ENCODE results near the genes FAM217B, OSBPL2 and RPS21.

DNA sequence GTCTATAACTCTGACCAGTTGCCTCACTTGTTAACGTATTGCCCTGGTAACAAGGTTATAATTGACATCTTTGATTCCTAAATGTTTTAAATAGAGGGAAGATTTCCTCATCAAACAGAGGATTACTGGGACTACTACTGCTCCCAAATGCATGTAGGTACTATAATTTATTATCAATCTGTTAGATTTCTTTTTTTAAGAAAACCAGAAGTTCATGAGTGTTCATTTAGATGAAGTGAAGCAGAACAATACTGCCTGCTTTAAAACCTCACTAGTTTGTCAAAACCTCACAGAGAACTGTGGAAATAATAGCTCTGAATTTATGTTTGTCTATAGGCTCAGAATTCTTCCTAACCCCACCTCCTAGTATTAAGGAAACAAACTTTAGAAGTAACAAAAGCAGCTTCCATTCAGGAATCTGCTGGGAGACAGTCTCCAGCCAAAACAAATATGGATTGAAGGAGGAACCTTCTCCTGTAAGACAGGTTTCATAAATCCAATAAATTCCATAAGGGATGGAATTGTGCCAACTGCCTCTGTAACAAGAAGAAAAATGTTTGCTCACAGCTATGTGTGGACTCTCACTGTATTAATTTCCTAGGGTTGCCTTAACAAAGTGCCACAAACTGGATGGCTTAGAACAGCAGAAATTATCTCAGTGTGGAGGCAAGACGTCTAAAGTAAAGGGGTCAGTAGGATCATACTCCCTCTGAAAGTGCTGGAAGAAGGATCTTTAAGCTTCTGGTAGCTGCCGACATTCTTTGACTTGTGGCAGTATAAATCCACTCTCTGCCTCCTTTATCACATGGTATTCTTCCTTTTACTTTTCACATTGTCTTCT lies 7.6 kb downstream of the SYCP2 start:
- RRBS, result no CpG with 5 or more reads among the region's 3 CpGs

DNA sequence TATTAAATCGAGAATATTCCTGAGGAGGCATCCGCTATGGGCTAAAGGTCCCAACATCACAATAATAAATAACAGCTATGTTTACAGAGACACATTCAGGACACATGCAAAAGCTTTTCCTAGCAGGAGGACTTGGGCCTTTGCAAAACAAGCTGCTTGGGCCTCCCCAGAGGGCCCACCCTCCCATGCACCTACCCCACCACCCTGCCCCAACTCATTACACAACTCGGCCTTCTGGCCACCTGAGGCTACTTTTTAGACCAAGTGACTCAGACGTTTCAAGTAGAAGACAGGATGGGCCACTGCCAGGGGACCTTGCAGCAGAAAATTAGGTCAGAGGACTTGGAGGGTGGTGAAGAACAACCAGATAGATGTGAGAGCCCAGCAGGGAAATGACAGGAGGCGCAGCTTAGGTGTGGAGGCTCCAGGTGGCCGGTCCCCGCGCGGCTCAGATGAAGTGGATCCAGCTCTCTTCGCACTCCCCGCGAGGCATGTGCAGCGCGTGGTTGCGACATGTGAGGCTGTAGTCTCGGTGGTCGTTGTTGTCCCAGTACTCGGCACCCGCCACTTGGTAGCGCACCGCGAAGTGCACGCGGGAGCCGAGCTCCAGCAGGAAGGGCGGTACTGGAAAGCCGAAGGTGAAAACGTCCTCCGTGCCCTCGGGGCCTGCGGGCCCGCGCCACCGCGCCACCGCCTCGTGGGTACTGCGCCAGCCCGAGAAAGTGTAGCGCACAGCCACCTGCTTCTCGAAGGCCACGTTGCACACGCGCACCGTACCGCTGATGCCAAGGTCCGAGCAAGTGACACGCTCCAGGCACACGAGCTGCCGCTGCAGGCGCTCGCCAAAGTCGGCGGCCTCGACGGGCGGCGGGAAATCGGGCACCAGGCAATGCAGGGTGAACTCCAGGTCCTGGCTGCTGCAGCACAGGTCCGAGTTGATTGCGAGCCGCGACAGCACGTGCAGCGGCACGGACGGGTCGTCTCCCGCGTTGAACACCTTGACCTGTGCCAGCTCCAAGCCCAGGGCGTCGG lies 1.2 kb downstream of the PPP1R3D start:
- RRBS, result no CpG with 5 or more reads among the region's 72 CpGs

GRCh38 chr20:59940096-59941471 lies at the start of gene FAM217B:
TSS of gene FAM217B (plus strand) at chr20:59940389.
- RRBS, result 1% methylated on average over 22 of the region's 65 CpGs

DNA sequence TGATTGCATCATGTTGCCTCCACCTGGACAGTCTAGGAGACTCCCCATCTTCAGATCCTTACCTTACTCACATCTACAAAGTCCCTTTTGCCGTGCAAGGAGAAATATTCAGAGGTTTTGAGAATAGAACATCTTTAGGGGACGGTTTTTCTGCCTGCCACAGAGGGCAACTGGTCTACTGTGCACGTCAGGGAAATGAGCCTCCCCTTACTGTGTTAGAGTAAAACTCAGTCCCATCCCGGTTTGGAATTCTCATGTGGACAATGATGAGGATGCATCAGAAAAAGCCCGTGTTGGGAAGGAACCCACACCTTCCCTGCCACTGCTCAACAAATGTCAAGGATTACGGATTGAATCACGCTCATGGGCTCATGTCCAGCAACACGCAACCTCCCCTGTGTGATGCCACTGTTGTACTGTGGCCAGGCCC lies 459.7 kb upstream of the CDH4 start:
- RRBS, result no CpG with 5 or more reads among the region's 8 CpGs

DNA sequence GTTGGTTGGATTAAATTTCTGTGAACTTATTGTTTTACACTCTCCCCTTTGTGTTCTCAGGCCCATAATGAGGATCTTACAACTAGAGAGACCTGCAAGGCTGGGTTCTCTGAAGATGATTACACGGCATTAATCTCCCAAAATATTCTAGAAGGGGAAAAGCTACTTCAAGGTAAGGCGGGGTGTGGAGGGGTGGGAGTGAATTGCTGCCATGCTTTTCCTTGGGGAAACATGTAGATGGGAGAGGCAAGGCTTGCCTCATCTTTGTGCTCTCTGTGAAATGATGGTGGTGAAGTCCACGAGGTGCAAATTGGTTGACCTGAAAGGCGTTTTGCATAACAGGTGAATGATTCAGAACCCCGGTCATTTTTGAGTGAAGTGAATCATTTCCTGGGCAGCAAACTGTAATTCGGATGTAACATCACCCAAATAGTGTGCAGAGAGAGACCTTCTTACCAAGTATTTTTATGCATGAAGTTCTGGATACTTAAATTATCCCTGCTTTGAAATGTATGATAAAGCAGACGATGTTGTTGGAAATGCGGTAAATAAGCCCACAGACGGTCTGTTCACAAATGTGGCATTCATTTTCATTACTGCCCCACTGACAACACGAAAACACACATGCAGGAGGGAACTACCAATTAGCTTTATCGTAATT lies 2.8 kb downstream of the CDH4 start:
- RRBS, result no CpG with 5 or more reads among the region's 11 CpGs

DNA sequence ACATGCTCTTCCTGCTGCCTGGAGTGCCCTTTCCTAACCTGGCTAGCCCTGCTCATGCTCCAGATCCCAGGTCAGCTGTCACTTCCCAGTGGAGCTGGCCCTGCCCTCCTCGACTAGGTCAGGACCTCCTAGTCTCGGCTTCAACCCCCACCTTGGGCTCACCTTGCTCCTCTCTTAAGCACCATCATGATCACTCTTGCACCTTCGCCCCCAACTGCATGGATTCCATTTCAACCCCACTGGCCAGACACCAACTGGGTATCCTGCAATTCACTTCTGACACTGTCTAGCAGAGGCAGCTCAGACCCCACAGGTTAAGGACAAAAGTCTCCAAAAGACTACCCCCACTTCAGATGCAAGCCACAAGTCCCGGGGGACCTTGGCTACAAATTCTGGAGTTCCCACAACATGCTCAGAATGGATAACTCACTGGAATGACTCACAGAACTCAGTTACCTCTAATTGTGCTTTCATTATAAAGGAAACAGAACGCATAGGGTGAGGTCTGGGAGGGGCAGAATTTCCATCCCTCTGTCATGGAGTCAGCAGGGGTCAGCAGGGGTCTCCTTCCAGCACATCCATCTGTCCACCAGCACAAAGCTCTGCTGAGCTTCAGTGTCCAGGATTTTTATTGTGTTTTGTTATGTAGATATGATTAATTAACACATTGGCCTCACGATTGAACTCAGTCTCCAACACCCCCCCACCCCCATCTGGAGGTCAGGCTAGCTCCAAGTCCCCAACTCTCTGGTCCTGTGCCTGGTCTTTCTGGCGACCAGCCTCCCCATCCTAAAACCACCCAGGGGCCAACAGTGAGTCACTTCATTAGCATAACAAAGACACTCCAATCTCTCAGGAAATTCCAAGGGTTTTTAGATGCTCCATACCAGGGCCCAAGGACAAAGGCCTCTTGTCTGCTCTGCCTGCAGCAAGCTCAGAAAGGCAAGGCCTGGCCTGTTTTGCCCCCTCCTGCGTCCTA lies 184.3 kb downstream of the CDH4 start:
- RRBS, result no CpG with 5 or more reads among the region's 8 CpGs

DNA sequence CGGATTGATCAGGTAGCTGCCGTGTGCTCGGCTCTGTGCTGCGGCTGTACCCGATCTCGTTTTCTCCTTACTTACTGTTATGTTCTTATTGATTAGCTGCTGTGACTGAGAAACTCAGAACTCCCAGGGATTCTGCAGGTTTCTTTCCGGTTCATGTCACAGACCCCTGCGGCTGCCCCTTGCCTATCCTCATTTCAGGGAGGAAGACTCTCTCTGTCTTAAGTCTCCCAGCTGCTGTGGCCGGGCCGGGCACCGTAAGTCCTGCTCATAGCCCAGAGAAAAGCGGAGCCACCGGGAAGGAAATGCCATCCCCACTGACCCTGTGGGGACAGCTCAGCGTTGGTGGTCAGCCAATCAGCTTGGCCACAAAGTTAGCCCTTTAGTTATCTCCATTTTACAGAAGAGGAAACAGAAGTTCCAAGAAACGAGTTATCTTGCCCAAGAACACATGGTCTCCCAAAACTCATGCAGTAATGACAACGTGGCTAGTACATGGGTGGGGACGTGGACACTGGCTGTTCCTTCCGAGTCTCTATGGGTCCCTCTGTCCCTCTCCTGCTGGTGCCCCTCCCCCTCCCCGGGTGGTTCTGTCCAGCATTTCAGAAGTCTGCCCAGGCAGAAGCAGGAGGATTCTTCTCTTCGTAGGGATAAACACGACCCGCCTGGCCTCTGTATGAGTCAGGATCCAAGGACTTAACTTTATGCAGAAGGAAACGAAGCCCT lies 273.7 kb downstream of the CDH4 start:
- RRBS, result 56% methylated on average over 4 of the region's 23 CpGs

- RRBS, result 8% methylated on average over 3 of the region's 17 CpGs
Measured at GRCh38 chr20:62123422-62124027, 1.2 kb downstream of the LSM14B start.

DNA sequence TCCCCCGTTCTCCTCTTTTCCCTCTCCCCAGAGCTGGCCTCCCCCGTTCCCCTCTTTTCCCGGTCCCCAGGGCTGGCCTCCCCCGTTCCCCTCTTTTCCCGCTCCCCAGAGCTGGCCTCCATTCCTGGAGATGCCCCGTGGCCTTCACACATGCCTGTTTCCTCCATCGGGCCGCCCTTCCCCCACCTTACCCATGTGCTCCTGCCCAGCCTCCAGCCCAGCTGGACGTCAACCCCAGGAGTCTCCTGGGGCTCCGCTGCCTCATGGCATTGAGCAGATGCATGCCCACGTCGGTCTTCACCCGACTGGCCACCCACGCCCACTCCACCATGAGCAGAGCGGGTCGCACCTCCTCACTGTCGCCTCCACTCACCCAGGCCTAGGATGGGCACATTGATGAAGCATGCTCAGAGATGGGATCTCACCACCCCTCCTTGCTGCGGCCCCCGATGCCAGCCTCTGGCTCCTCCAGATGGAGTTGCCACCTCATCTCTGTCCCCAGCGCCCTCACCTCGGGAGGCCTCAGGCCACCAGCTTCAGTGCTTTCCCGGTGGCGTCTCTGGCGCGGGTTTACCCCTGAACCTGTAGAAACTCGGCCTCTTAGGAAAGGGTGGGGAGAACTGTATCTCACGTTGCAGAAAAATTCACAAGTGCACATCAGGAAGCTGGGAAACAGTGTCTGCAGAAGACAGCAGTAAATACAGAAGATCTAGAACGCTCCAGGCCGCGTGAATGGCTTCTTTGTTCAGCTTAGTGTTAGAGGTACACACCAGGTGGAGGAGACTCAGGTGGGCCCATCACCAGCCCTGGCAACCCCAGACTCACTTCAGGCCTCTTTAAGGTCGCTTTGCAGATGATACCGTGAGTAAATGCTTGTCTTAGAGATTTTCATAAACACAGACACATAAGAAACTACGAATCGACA lies 8.6 kb downstream of the SS18L1 start:
- RRBS, result 20% methylated on average over 2 of the region's 34 CpGs

DNA sequence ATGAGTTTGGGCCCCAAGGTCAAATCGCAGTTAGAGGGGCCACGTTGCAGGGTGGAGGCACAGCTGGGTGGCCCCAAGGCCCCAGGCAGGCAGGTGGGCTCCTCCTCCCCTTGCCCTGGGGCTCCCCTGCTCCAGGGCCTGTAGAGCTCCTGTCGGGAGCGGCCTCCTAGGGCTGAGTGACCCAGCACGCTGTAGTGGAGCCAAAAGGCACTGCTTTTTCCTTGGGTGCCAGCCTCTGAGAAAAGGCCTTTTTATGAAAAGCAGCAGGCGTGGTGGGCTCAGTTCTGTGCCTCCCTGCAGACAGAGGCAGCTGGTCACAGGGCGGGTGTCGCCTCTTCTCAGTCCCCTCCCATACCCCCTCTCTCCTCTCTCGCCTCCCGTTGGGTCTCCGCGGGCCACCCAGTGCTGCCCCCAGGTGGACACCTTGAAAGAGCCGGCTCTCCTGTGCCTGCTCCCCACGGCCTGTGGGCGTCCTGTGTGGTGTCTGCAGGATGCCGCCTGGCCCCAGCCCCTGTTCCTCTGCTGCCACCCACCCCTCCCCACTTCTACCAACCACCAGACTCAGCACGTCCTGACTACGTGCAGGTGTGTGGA lies 13.2 kb downstream of the SS18L1 start:
- RRBS, result no CpG with 5 or more reads among the region's 18 CpGs

GRCh38 chr20:62234183-62234829 lies 4.0 kb upstream of the OSBPL2 start:
- RRBS, result 55% methylated on average over 2 of the region's 5 CpGs

DNA sequence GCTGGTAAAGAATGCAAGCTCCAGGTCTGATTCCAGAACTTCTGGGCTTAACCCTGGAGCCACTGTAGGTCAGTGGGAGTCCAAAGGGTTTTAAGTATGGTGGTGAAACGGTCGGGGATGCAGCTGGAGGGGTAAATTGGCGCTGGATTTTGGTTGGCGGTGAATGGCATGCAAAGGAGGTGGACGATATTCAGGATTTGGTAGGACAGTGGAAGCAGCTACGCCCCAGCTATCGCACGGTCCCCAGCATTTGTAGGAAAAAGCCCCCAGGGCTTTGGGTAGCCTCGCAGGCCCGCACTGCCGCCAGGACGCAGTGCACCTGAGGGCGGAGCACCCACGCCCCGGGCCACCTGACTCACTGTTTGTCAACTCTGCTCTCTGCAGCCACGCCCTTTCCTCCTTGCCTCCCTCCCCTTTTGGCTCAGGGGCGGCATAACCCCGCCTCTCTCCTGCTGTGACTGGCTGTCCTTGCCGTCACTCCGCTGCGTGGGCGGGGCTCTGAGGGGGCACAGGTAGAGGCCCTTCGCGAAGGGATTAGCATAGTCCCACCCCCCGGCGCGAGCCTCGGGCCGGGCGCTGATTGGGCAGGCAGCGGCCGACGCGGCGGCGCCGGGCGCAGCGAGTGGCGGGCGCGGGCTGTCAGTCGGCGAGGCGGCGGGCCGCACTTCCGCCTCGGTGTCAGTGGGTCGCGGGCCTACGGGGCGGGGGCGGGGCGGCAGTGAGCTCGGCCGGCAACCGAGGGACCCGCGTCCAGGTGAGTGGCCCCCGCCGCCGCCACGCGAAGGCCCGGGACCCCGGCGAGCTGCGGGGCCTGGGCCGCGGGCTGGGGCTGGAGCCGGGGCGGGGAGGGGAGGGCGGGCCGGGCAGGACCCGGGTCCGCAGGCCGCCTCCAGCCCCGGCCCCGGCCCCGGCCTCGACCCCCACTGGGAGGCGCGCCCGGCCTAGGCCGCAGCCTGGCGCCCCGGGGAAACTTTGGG lies at the start of gene OSBPL2:
TSS of gene OSBPL2 (plus strand) at position 678 of the 977 bp plus-strand sequence.
- RRBS, result 2% methylated on average over 25 of the region's 88 CpGs

GRCh38 chr20:62267445-62267952 lies 29.2 kb downstream of the OSBPL2 start:
- RRBS, result no CpG with 5 or more reads among the region's 14 CpGs

DNA sequence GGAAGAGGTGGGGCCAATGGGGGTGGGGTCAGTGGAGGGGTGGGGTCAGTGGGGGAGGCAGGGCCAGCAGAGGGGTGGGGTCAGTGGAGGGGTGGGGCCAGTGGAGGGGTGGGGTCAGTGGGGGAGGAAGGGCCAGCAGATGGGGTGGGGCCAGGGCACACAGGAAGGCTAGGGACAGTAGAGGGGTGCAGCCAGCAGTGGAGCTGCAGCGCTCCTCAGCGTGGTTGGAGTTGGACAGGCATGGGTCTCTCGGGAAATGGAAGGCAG lies 18.8 kb downstream of the ADRM1 start:
- RRBS, result no CpG with 5 or more reads among the region's 3 CpGs

- RRBS, result no CpG with 5 or more reads among the region's 45 CpGs
Measured at GRCh38 chr20:62358946-62360270, 7.7 kb downstream of the LAMA5 start.

GRCh38 chr20:62386511-62387232 lies at the start of gene RPS21:
TSS of gene RPS21 (plus strand) at chr20:62387103.
- RRBS, result 1% methylated on average over 27 of the region's 78 CpGs

- RRBS, result no CpG with 5 or more reads among the region's 20 CpGs
Measured at GRCh38 chr20:62412426-62413141, 5.5 kb upstream of the CABLES2 start.

GRCh38 chr20:62551329-62551828 lies 75.6 kb upstream of the GATA5 start:
- RRBS, result no CpG with 5 or more reads among the region's 38 CpGs

DNA sequence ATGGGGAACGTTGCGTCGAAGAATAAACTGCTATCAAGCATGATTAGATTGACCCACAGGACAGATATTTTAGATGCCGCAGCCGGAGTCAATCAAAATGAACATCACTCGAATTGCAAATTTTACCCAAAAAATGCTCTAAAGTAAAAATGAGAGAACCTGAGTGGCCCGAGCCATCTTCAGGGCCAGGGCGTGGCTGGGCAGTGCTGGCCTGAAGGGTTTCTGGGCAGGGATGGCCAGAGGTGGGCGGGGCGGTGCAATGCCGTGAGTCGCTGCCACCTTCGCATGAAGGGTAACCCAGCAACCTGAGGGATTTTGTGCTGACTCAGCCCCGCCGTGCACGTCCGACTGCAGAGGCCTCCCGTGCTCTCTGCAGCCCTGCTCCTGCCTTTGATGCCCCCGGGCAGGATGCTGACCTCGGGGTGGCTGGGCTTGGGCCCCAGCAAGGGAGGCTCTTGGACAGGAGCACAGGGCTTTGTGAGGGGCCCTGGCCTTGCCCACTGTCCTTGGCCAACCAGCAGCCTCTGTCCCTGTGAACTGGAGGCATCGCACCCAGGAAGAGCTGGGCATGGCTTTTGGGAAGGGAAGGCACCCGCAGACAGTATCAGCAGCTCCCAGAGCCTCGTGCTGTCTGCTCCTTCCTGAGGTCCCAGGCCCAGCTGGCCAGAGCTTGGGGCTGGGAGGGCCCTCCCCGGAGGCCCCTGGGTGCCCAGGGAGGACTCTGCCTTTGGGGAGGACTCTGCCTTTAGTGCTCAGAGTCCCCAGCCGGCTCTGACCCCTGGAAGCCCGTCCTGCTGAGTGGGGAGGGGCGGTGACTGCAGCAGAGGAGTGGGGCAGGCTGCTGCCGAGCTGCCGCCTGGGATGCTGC lies 81.8 kb upstream of the GATA5 start:
- RRBS, result 30% methylated on average over 2 of the region's 29 CpGs

- RRBS, result no CpG with 5 or more reads among the region's 39 CpGs
Measured at GRCh38 chr20:62623164-62624387, 18.7 kb upstream of the SLCO4A1 start.